M059J (cell line): ENCODE measurements around the gene FBP1.

- RAMPAGE, long total RNA, result no peak
Observed at GRCh38 chr9:93564009-93565184, 12.0 kb upstream of the PHF2 start.

GRCh38 chr9:94139459-94140486 lies 55.5 kb downstream of the PTPDC1 start:
- RAMPAGE, long total RNA, result no peak

DNA sequence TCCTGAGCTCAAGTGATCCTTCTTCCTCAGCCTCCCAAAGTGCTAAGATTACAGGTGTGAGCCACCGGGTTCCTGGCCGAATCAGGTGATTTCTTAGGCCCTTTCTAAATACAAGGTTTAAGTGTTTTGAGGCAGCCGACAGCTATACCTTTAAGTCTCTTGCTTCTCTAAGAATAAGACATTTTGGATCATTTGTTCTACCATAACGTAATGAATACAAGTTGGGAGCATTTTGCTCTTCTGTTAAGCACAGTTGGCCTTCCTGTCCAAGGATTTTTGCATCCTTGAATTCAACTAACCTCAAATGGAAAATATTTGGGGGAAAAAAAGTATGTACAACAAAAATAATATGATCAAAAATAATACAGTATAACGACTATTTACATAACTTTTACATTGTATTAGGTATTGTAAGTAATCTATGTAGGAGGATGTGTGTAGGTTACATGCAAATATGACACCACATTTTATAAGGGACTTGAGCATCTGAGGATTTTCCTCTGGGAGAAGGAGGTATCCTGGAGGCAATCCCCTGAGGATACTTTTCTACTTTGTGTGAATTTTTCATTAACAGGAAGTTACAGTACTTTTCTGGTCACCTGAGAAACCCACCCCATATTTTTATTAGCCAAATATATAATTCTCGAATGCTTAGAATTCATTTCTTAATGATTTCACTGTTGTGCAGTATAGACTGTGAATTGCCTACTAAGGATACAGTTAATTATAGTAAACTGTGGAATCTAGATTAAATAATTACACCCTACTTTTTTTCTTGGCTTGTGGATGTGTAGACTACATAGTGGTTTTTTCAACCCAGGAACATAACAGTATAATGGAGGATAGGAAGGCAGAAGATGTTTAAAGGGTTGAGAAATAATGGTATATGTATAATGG lies 85.2 kb downstream of the PTPDC1 start:
- RAMPAGE, long total RNA, result no peak

GRCh38 chr9:94176895-94177407 lies 82.1 kb upstream of the ZNF169 start:
- RAMPAGE, long total RNA, result no peak

DNA sequence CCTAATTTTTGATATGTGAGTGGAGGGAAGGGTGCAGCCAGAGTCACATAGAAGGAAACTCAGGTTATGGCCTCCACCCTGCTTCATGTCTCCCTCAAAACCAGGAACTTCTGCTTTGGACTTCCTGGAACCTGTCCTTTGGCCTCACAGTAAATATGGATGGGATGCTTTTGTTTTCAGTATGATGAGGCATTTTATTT lies 19.0 kb downstream of the ZNF169 start:
- RAMPAGE, long total RNA, result no peak

- RAMPAGE, long total RNA, result no peak
Observed at GRCh38 chr9:94638886-94639699, at the start of gene FBP1. Gene FBP1, minus strand, starts transcription at chr9:94639518.

DNA sequence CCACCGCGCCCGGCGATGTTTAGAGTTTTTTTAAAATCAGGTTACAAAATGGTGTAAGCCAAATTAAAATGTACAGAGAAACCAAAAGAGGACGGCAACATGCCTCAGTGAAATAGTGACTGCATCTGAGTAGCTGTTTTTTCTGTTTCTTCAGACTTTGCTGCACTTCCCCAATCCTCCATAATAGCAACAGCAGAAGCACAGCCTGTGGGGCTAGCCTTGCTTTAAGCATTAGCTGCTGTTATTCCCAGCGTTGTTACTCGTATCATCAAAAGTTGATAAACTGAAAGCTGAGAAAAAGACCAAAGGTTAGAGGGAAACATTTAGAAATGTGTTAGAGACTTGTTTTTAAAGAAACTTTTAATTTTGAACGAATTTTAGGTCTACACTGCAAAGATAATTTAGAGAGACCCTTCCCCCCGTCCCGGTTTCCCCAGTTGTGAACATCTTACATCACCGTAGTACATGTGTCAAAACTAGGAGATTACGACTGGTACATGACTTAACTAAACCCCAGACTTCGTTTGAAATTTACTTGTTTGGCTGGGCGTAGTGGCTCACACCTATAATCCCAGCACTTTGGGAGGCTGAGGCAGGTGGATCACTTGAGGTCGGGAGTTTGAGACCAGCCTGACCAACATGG lies 28.3 kb upstream of the FBP1 start:
- RAMPAGE, long total RNA, result no peak

GRCh38 chr9:94761611-94761941 lies 35.1 kb downstream of the AOPEP start:
- RAMPAGE, long total RNA, result no peak

DNA sequence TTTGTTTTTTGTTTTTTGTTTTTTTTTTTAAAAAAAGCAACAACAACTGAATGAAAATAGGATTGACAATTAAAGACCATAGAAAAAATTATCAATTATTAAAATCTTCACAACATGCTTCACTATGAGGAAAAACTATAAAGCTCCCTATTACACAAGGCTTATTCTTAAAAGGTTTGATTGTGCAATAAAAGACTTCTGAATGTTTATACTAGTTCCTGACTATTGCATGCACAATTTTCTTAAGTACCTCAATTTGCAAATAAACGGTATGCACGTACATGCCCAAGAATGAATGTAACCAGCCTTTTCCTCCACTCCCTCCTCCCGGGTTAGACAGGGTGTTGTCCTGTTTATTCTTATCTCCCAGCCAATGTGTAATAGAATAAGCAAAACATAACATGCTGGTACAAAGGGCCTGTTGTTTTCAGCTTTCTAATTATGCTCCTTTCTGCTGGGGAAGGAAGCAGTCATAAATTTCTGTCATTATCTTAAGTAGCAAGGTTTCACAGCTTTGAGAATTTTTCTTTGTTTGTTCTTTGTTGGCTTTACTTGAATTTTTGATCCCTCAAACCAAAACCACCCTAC lies 79.1 kb downstream of the AOPEP start:
- RAMPAGE, long total RNA, result no peak

DNA sequence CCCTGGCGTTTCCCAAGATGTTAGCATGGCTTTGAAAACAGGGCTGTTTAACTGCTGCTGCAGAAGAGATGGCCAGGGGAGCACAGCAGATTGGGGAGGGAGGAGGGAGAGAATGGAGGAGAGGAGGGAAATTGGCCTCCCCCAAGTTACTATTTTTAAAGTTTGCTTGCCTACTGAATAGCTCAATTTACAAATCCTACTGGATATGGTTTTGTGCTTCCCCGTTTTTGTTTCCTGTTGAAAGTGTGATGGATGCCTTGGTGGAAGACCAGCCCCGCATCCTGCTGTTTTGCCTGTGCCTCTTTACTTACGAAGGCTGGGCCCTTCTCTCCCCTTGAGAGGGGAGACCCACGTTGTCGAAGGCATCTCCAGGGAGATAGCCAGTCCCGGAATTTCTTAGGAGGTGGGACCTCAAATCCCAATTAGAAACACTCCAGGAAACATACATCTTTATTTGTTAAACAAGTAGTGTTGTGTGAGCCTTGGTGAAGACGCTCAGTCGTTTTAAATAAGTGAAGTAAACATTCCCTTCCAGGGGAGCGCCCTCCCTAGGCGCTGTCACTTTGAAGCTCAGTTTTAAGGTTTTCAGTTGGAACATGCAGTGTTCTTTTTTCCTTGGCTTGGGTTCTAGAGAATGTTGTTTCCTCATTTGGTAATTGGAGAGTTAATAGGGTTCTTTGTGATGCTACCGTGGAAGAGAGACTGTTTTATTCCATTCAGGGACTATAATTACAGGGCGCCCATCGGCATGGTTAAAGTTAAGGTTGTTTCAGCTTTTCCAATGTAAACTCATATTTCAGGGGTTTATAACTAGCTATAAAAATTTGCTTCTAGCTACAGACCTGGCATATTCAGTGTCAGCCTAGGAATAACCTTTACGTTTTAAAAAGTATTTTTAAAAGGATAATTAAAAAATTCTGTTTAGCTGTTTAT lies 98.8 kb downstream of the AOPEP start:
- RAMPAGE, long total RNA, result no peak

GRCh38 chr9:94900486-94901190 lies 174.1 kb downstream of the AOPEP start:
- RAMPAGE, long total RNA, result no peak

DNA sequence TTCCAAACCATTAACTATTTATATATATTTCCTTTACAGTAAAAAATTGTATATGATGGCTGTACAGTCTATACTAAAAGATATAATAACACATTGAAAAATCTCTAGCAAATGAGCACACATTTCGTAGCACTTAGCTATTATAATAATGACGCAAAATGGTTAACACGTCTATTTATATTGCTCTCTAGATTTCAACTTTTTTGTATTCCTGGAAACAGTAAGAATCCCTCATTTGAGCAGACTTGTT lies 277.1 kb downstream of the AOPEP start:
- RAMPAGE, long total RNA, result no peak

DNA sequence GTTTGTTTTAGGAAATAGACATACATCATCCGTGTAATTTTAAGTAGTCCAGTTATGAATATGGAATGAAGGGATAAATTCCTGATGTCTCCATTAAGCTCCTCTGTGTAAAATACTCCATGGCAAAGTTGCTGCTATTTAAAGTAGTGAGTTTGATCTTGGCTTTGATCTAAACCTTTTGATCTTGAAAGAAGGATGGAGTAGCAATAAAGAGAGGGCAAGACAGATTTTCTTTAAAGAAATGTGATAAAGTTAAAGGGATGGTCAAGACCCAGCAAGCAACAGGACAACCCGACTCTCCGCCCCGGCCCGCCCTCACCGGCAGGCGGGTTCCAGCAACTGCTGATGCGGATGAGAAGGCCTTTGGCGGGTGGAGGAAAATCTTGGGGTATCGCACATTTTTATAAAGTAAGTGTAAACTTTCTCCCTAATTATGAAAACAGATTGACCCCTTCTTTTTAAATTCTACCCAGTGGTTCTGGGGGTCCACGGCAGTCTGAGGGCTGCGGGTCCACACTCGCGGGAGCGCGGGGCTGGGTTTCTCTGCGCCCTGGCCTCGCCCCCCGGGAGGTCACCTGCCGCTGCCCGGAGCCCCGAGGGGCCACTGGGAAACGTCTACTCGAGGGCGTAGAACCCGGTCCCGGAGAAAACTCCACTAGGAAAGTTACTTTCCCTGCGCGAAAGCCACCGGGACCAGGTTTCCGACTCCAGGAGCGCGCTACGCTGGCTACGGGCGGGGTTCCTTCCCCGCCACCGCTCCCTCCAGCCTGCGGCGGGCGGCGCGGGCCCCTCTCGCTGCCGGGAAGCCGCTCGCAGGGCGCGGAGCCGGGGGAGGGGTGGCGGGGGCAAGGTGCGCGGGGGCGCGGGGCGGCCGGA lies 277.6 kb downstream of the AOPEP start:
- RAMPAGE, long total RNA, result no peak

- RAMPAGE, long total RNA, result no peak
Observed at GRCh38 chr9:95010519-95011130, 284.1 kb downstream of the AOPEP start.

- RAMPAGE, long total RNA, result no peak
Observed at GRCh38 chr9:95021580-95022178, 295.2 kb downstream of the AOPEP start.

DNA sequence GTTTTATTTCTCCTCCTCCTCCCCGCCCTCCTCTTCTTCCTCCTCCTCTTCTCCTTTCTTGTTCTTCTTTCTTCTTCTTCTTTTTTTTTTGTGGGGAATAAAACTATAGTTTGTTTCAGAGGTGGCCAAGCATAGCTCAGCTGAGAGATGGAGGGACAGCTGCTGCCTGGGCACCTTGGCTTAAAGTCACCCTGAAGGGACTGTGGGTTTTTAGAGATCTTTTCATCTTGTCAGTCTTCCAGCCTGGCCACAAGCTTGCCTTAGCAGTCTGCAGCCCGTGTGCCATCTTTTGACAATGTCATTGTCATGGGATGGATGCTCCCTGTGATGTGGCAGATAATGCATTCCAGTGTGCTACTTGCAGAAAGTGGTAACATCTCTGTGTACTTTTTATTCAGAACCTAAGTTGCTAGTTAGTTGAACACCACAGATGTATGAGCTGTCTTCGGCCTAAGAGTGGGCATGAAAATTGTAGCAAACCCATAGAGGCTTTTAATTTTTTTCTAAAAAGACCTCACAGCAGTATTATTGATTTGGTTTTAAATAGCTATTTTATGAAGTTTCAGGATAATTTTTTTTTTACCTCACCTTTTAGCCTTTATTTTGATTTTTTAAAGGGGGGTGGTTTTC lies 280.8 kb downstream of the FANCC start:
- RAMPAGE, long total RNA, result no peak

DNA sequence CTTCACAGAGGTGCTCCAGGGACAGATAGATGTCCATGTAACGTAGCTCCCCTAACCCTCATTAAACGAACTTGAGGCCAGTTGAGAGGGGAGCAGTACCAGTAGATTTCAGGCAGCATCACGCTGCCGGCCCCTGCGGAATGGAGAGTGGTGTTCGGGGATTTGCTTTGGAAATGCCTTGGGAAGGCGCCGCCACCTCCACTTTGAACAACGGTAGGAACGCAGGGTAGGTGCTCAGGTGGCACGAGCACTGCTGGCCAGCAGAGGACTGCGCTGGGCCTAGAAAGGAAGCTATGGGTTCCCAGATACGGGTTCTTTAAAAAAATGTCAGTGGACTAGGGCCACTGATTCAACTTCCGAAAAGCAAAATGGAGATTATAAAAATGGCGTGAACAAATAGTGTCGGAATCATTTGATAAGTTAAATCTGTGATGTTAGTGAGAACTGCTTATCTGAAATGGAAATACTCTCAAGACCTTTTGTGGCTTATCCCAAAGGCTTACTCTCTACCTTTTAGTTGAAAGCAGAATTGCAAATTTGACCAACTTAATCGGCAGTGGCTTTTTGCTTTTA lies 271.7 kb downstream of the FANCC start:
- RAMPAGE, long total RNA, result no peak

GRCh38 chr9:95048125-95049365 lies 269.0 kb downstream of the FANCC start:
- RAMPAGE, long total RNA, result no peak

GRCh38 chr9:95055131-95055651 lies 262.3 kb downstream of the FANCC start:
- RAMPAGE, long total RNA, result no peak

- RAMPAGE, long total RNA, result no peak
Observed at GRCh38 chr9:95055652-95056672, 261.5 kb downstream of the FANCC start.